ENCODE results near the gene KIZ.

DNA sequence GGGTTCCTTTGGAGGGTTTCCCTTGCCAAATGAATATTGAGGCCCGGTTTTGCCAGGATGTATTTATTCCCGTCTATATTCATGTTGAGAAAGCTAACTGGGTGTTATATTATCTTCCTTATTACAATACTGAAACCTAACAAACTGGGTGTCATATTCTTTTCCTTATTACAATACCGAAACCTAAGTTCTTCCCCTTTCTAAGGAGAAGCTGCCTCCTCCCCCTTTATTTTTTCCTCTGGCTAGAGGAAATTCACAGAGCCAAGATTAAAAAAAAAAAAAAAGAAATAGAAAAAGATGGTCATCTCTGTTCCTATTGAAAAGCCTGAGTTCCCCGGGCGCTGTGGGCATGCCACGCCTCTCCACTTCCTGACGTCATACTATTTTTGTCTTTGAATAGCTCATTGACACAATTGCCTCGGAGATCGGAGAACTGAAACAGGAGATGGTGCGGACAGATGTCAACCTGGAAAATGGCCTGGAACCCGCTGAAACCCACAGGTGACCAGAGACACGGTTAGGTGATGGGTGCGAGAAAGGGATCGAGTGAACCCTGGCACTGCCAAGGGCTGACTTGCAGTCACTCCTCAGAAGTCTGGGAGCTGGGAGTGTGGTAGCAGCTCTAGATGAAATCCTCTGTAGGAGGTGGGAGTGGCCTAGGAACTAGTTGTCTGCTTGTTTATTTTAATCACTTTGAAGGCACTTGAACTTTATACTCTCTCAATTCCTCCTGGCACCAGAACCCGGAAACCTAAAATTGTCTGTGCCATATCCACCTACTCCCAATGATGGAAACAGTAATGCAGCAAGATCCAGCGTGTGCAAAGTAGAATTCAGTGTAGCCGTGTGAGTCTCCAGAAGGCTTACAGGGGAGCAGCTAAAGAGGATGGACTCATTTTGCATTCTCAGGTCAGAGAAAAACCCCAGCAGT, 82.2 kb upstream of the NAA20 start:
- PRO-cap: no peak

- PRO-cap: no peak
Observed at GRCh38 chr20:19935630-19936341, 81.4 kb upstream of the NAA20 start.

DNA sequence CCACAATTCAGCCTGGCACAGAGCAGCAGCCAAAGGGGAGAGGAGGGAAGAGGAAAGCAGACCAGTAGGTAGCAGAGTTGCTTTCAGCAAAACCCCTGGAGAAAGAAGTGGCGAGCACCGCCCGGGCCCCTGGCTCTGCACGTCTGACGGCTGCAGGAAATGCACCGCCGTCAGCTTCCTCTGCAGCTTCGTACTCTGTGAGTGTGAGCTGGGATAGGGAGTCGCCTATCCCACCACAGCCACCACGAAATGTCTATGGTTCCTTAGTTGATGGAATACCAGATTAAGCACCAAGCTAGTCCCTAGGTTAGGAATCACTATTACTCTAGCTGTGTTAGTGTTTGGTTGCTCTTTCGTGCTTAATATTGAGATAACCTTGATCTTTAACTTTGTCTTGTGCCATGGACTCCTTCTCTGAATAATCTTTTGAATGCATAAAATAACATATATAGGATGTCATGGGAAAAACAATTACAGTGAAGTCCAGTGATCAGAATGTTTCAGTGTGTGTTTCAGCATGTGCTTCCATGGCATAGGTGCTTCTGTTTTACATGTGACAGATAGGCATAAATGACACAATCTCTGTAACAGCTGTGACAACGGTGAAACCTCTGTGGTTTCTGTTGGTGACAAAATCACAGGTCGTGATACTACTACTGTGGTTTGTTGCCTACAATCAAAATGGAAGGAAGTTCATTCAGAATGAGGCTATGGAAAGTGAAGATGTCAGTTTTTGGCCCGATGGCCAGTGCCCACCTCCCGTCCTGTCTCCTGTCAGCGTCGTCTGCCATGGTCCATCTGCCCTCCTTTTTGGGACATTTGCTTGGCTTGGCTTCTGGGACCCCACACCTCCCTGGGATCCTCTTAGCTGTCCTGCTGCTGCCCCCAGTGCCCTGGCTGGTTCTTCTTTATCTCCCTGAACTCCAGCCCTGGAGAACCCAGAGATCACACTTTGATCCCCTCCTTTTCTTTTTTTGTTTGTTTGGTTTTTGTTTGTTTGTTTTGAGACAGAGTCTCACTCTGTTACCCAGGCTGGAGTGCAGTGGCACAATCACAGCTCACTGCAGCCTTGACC, 79.6 kb upstream of the NAA20 start:
- PRO-cap: no peak

DNA sequence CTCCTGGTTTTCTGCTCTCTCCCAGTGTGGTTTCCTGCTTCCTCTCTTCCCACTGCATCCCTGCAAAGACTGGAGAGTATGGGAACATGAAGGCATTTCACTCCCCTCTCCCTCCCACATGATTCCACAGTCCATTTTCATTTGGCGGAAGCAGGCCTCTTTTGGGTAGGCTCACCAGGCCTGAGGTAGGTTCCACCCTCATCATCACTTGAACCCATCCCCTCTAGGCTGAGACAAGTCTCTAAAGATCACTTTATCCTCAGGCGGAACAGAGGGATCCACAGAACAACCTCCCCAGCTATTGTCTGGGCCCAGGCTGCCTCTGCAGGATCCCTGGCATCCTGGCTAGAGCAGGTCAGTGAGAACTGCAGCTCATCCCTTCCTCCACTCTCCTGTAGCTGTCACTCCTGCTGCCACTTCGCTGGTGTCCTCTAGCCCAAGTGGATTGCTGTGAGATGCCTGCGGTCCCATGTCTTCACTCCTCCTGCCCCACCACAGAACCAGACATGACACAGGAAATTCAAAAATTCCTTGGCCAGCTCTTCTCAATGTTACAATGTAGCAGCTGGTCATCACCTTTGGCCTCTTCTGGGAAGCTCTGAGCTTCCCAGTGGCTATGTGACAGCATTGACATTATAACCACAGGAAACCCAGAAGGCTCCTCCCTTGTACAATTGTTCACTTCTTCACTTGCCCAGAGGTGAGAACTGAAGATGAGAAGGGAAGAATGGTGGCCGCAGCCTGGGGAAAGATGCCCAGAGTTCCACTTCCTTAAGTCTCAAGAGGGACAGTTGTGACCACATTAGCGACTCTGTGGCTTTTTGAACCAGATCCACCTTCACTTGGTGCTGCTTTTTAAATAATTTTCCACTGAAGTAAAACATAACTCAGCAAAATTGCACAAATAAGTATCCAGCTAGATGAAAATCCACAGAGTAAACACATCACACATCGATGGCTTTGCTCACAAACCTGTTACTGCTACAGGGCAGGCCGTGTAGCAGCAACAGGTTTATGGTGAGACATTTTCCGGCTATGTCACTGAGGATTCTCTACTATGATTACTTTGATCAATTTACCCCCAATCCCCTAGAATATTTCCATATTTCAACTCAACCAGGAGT, 76.2 kb upstream of the NAA20 start:
- PRO-cap: no peak

GRCh38 chr20:19992932-19993849, 24.0 kb upstream of the NAA20 start:
- PRO-cap: no peak

DNA sequence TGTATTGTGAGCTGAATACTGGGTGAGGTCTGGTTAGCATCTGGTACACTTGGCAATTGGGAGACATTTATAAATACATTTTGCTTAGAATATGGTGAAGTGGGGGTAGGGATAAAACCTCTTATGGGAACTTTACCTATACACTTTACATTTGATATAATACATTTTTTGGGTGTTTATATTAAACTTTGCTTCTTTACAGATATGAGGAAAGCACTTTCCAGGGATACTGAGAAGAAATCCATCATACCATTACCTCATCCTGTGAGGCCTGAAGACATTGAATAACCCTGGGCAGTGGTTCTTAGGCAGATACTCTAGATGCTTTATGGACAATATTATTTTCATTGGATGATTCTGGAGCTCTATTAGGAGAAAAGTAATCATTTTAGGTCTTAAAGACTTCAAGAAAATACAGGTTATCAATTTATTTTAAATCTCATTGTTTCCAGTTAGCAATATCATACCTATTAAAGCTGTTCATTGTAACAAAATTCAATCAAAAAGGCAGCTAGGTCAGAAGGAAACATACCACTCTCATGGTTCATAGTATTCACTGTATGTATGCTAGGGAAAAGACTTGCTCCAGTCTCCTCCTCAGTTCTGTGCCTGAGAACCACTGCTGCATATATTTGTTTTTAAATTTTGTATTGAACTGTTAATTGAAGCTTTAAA, 15.9 kb downstream of the NAA20 start:
- PRO-cap: no peak

- PRO-cap: no peak
Observed at GRCh38 chr20:20232966-20233416, 134.9 kb upstream of the INSM1 start.

- PRO-cap: no peak
Observed at GRCh38 chr20:20362455-20363505, 5.1 kb upstream of the INSM1 start.

DNA sequence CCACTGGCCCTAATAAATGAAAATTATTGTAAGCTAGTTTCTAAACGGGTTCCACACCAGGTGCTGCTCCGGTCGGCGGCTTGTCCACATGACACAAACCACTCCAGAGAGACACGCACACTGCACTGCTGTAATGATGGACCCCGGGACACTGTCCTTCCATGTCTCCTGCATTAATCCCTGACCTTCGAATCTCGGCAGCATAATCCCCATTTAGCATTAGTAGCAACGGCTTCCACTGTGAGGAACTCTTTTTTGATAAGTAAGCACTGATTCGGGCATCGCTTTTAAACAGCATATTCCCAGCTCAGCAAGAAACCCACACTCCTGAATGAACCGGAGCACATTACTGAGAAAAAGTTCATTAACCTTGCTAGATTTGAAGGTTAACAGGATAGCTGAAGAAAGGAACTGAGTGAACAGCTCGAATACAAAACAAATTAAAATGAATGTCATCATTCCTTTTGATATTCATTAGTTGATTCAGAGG, 43.6 kb downstream of the INSM1 start:
- PRO-cap: no peak

- PRO-cap: no peak
Observed at GRCh38 chr20:20488941-20489573, 121.2 kb downstream of the INSM1 start.

DNA sequence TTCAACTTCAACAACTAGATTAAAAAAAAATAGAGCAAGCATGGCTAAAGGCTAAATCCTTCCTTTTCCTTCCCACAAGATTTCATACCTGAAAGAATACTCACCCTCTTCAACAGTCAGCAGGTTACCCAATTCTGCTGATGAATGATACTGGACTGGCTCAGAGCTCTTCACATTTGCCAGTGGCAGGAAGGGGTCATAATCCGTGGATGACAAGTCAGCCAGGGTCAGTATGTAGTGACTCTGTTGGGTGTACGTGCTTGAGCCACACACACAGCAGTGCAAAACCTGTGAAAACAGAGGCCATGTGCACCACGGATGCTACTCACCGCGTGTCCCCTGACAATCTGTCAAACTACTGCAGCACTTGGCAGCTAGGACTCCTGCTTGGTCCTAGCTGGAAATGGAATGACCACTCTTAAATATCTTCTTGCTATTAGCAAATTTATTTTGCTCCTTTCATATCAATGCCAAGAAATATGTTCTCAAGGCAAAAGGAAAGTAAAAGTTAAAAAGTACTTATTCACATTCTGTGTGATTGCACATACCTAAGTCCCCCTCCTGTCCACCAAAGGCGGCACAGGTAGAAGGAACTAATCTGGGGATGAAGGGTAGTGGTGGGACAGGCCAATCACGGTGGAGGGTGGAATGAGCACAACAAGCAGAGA, 153.0 kb downstream of the INSM1 start:
- PRO-cap: no peak

DNA sequence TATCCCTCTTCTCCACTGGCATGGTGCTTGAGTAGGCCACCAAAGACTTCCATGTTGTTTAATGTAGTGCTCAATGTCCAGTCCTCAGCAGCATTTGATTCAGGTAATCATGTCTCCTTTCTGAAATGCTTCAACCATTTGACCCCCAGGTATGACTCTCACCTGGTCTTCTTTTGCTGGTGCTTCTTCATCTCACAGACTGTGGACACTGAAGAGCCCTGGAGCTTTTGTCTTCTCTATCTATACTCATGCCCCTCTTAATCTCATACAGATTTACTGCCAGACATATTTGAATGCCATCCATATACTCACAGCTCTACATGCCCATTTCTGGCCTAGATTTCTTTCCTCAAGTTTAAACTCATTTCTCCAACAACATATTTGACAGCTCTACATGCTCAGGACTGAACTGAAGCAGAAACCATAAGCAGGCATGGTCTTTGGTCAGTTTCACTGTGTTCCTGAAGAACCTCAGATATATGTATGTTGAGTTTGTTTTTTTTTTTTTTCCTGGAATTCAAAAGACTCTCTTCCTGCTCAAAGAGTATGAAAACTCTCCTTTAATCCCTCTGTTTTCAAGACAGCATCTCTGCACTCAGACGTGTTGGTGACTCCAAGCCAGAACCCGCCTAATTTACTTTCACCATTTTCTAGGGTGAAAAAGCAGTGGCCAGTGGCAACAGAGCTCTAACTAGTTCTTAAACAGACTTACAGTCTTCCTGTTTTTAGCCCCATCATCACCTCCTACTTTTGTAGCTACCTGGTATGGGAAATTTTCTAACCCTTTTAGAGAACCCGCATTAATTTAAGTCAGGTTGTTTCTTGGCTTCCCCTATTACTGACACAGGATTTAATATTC, 137.3 kb downstream of the RALGAPA2 start:
- PRO-cap: no peak

DNA sequence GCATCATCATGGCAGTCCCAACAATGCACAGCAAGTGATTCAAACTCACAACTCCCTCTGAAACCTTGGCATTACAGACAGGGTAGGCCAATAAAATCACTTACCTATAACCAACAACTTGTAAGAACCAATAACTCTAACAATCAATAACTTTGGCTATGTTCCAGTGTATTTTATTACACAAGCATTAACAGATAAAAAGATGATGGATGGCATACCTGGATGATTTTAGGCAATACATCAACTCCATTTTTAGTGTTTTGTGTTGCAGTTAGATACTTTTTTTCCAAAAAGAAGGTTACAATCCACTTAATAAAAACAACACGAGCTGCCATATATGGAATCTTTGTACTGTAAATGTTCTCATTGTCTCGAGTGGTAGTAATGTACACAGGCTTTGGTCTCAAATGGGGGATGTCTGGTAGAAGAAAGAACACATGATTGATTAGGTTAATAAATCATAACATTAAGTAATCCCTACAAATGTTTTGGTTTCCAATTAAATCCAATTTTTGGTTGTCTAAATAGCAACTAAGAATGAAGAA, 77.2 kb downstream of the RALGAPA2 start:
- PRO-cap: no peak

DNA sequence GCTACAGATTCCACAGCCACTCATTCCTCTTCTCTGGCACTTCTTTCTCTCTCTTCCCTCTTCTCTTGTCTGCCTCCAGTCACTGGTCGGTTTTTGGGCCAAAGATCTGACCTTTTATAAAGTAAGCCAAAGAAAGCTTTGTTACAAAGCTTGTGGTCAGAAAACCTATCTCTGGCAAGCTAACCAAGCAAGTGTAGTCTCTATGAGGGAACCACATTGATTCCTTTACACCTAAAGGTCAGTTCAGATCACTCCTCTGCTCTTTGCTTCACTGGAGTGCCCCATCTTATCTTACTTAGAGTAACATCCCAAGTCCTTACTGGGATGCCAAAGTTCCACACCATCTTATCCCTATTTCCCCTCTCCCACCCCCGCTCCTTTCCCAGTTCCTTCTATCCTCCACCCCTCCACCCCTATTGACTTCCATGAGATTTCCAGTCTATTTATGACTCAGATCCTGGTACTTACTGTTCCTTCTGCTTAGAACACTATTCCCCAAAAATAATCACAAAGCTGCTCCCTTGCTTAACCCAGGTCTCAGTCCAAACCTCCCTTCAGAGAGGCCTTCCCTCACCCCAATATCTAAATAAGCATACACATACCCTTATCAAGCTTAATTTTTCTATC, 16.1 kb downstream of the RALGAPA2 start:
- PRO-cap: no peak

DNA sequence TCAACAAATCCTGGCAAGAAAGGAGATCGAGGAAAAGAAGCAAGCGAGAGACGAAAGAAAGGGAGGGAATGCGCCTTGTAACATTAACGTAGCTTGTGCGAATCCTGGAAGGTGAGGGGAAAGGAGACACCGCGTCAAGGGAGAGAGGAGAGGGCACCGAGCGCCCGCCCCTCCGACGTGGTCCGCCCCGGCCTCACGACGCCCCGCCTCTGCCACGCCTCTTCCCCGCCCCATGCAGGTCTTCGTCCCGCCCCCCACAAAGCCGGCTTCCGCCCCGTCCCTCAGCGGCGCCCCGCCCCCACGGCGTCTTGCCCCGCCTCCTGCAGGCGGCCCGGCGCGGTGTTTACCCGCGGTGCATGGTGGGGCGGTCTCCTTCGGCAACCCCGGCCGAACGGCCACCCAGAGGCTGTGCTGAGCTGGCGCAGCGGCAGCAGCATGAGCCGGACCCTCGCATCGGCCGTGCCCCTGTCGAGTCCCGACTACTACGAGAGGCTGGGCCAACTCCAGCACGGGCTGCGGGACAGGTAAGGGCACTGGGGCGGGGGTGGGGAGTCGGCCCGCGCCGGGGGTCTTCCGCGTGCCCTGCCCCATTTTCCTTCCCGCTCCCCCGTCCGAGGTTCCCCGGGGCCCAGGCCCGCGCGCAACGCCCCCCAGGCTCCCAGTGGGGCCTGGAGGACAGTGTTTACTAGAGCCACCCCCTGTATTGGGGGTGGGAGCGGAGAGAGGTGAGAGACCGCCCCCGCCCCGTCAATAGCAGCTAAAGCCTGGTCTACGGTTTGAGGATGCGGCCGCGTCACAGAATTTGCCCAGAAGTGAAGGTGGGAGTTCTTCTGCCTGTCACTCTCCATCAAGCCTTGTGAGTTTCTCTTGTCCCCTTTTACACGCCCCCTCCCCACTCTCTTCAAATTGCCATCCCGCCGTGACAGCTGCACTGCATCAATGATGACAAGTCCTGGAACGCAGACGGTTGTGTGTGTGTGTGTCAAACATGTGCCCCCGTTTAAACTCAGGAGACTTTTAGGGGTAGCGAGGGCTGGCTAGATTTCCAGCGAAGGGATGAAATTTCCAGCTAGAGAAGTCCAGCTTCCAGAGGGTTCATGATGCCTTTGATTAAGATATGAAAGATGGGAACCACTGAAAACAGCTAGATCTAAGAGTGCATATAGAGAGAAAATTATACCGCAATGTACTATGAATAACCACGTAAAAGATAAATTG, at the start of gene KIZ:
KIZ (plus strand) TSS at position 402 of the 1,218 bp plus-strand sequence.
- PRO-cap: bidirectional peak, plus-strand start at position 402 of the sequence, minus-strand start at position 211 of the sequence

DNA sequence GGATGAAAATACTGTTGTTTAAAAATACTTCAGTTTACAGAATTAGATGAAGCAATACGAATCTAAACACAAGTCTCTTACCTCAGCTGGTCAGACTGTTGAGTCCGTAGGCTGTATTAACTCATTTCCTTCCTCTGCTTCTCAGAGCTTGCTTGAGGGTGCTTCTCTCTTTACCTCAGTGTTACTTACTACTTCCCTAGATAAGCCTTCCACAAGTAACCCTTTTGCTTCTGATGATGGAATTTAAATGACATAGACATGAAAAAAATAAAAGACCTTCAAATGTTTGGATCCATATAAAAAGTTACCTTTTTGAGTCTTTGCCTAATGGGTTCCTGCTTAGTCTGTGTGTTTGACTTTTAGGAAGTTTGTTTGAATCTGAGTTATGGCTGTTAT, 35.9 kb downstream of the NKX2-4 start:
- PRO-cap: no peak

- PRO-cap: no peak
Observed at GRCh38 chr20:21506806-21507120, 7.1 kb downstream of the NKX2-2 start.

- PRO-cap: no peak
Observed at GRCh38 chr20:21521191-21522237, 7.7 kb upstream of the NKX2-2 start.

DNA sequence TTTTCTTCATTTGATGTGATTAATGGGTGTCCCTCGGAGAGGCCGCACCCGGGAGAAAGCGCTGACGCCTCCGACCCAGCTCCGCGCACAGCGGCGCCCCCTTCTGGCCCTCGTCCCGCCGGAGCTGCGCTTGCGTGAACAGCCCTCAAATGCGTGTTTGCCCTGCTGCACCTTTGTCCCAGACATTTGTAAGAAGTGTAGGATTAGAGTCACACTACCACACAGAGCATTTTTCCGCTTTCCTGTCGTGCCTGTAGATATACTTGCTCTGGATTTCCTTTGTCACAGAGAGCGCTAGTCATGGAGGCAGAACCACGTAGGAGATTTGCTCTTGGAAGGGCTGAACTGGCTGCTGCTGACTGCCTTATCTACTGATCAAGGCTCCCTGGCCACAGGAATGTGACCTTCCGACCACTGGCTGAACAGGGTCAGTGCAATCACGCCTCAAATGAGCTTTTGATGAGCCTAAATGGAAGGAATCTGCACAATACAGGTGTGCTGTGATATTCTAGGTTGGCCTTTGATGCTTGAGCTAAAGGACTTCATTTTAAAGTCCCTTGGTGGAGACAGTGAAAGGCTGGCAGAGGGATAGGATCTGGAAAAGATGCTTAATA, 62.4 kb downstream of the PAX1 start:
- PRO-cap: no peak

DNA sequence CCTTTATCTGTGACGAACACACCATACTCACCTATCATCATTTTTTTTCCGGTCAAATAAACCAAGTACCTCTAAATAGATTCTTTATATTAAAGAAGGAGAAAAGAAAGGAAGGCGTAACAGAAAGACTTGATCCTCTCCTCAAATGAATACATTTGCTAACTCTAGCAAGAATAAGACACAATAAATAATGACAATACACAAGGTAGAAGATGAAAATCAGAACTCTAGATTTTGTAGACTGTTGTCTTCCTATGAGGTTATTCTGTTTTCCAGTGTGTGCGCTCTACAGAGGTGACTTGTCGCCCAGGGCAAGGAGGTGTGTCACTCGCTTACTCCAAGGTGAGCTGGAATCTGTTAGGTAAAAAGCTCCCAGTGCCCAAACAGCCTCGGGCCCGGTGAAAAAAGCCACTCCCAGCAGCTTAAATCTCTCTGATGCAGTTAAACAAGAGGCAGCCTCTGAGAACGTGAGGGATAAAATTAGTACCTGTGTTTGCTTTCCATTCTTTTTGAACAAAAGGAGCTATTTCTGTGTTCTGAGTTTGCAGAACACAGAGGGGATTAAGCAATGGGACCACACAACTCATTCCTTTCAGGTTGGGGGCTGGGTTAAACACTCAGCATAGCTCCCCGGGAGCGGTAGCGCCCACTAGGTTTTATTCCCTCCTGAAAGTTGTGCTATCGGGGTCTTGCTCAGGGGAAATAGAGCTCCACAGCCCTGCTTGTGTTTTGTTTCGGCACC, 181.4 kb downstream of the FOXA2 start:
- PRO-cap: no peak

All from osteocyte (in vitro differentiated cells).